Prostate gland (tissue), 2 donors: ENCODE data around the gene ZNF2.

- PRO-cap, result no peak
- RAMPAGE, long total RNA, 2 experiments, result no peak in any of the 2 experiments
Observed at GRCh38 chr2:95043231-95043745, 17.8 kb downstream of the MAL start.

DNA sequence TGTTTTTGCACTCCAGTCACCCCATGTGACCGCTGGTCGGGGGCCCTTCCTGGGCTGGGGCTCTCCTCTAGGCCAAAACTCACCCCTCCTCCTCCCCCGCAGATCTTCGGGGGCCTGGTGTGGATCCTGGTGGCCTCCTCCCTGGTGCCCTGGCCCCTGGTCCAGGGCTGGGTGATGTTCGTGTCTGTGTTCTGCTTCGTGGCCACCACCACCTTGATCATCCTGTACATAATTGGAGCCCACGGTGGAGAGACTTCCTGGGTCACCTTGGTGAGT, 22.3 kb downstream of the MAL start:
- PRO-cap, result no peak
- RAMPAGE, long total RNA, 2 experiments, result no peak in any of the 2 experiments

GRCh38 chr2:95114934-95115421, 6.6 kb downstream of the MRPS5 start:
- PRO-cap, result no peak
- RAMPAGE, long total RNA, 2 experiments, result no peak in any of the 2 experiments

DNA sequence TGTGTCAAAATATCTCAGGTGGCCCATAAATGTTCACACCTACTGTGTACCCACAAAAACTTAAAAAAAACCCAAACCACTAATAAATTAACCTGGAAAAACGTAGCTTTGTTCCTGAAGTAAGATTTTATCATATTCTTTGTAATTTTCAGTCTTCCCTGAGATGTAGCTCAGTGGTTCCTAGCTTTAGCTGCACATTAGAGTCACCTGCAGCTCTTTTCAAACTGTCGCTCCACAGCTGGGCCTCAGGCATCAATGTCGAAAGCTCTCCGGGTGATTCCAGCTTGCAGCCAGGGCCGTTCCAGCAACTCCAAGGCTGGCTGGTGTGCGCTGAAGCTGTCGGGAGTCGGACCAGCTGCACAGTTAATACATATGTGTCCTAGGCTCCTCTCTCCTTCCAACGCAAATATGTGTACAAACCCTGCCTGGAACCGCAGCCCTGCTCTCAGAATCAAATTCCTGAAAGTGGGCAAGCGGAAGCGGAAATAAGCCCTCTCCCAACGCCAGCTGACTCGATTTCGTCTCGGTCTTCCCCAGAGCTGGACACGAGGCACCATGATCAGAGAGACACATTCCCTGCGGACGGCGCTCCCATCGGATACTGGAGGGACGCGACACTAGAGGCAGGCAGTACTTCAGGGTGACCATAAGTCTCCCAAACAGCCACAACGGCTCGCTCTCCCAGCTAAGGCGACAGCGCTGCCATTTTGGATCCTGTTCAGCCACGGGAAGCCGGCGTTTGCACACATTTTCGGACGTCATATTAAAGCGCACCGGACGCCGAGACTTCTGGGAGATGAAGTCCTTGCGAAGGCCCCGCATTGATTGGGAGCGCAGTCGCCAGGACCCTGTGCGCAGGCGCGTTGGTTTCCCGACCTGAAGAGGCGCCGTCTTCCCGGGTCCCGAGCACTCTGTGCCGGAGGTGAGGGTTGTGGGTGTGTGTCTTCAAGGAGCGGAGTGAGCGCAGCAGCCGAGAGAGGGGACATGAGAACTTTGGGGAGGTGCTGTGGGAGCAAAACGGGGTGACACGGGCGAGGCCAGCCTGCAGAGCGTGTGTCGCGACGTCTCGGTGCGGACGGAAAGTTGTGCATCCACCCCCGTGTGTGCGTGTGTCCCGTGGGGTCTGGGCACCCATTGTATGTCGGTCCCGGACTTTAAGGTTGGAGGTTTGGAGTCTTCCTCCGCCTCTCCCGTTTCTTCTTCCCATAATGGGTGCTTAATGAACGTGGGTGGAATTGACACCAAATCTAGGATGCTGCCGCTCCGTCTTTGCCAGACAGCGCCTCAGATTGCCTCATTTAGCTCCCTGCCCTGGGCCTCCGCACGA, at the start of gene ZNF2:
ZNF2 (plus strand) TSS at position 871 of the 1,327 bp plus-strand sequence.
- PRO-cap, result bidirectional peak, plus-strand start at position 546 of the sequence, minus-strand start at position 461 of the sequence; bidirectional peak, plus-strand start at position 909 of the sequence, minus-strand start at position 741 of the sequence
- RAMPAGE, long total RNA, 2 experiments, result start-site peak on the plus strand in 1 of 2 experiments, centred at position 870 of the sequence, 21 reads per replicate; start-site peak on the minus strand in 2 of 2 experiments, centred at positions 726 to 729 of the sequence, 44 to 70 reads per replicate

DNA sequence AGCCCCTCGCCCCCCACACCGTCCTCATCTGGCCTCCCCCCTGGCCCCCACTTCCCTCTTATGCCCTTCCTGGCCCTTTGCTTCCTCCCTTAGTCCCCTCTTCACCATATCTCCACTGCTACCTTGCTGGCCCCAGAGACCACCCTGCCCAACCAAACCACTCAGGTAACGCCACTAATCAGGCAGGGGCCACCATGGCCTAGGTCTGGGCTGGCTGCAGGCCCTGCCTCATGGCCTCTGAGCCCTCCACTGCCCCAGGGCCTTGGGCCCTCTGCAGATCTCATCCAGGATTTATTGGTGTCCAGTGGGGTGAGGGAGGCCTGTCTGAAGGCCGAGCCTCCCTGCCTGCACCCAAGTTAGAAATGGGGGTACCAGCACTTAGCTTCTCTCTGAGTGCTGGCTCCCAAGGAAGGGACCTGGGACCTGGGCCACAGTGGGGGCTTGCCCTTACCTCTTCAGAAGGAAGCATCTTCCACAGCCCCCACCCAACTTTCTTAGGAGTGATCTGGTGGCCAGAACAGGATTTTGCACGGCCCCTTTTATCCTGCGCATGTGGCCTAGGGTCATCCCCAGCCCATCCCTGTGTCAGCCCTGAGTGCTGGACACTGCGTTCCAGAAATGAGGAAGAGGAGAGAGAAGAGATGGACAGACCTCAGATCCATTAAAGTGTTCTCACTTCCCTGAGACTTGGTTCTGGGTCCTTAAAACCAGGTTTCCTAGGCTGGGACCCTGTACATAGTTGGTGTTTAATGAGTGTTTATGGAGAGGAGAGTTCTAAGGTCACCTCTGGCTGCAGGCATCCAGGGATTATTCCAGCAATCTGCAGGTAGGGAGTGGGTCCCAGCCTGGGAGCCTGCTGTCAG, 7.3 kb upstream of the KCNIP3 start:
- PRO-cap, result no peak
- RAMPAGE, long total RNA, 2 experiments, result start-site peak on the plus strand in 1 of 2 experiments, centred at position 294 of the sequence, 16 reads per replicate

- PRO-cap, result no peak
- RAMPAGE, long total RNA, 2 experiments, result no peak in any of the 2 experiments
Observed at GRCh38 chr2:95320565-95320818, 23.3 kb downstream of the KCNIP3 start.

DNA sequence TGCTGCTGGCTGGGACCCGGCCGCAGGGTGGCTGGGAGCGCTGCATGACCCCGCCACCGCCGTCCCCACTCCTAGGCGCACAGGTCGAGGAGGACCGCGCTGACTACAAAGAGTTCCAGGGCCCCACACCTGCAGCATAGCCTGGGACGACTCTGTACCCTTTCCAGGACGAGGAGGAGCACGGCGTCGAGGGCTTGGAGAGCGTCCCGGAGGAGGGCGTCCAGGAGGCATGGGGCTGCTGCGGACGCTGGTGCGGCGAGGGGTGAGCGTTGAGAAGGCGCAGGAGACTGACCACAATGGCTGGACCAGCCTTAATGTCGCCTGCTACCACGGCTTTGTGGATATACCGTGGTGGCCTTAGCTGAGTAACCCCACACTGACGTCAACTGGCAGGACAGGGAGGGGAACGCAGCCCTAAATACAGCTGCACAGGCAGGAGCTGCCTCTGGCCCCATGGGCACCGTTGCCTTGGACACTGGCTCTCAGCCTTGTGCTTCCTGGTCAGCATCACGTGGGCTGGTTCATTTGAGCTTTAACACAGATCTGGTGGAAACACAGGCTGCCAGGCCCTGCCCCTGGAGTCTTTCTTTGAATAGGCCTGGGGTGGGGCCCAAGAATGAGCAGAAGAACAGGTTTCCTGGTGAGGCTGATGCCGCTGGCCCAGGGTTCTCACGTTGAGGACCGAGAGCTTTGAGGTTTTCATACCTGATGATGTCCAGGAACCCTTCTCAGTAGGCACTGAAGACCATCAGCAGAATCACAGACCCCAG, 41.0 kb upstream of the TRIM43B start:
- PRO-cap, result no peak
- RAMPAGE, long total RNA, 2 experiments, result no peak in any of the 2 experiments

DNA sequence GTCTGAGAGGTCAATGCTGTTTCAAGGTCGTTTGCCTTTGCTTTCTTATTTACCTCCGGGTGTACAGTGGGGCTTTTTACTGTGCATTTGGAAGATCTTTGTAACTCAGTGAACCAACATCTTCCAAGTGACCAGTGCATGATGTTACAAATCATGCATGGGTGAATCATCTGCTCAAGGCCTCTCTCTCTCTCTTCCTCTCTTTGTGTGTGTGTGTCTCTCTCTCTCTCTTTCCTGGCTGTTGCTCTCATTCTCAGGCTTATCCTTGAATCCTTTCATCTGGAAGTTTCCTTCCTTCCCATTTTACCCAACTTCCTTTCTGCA, 96.0 kb downstream of the TRIM43 start:
- PRO-cap, result no peak
- RAMPAGE, long total RNA, 2 experiments, result no peak in any of the 2 experiments

GRCh38 chr2:95695446-95696278, 103.9 kb downstream of the TRIM43 start:
- PRO-cap, result no peak
- RAMPAGE, long total RNA, 2 experiments, result no peak in any of the 2 experiments

DNA sequence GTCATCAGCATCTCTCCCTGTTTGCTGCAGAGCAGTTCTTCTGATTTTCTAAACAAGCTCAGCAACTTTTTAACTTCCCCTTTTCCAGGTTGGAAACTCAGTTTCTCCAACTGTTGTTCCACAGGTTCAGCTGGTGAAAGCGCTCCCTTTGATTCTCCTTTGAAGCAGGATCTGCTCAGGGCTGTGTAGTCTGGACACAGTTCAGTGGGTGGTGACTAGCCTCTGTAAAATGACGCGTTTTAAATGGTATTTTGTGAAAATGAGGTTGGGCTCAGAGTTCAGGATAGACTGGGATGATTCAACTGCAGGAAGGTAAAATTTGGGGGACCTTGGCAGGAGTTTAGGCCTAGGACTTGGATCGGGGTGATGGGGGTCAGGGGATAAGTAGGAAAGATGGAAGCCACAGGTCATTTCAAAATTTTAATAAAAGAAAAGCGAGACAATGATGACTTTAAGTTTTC, 106.4 kb downstream of the TRIM43 start:
- PRO-cap, result no peak
- RAMPAGE, long total RNA, 2 experiments, result no peak in any of the 2 experiments

DNA sequence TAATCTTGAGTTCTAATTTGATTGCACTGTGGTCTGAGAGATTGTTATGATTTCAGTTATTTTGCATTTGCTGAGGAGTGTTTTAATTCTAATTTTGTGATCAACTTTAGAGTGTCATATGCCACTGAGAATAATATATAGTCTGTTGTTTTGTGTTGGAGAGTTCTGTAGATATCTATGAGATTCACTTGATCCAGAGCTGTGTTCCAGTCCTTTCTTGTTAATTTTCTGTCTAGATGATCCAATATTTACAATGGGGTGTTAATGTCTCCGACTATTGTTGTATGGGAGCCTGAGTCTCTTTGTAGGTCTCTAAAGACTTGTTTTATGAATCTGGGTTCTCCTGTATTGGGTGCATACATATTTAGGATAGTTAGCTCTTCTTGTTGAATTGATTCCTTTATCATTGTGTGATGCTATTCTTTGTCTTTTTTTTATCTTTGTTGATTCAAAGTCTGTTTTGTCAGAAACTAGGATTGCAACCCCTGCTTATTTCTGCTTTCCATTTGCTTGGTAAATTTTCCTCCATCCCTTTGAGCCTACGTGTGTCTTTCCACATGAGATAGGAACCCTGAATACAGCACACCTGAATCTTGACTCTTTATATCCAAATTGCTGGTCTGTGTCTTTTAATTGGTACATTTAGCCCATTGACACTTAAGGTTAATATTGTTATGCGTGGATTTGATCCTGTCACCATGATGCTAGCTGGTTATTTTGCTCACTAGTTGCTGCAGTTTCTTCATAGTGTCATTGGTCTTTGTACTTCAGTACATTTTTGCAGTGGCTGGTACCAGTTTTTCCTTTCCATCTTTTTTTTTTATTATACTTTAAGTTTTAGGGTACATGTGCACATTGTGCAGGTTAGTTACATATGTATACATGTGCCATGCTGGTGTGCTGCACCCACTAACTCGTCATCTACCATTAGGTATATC, 171.1 kb downstream of the ANKRD36C start:
- PRO-cap, result no peak
- RAMPAGE, long total RNA, 2 experiments, result no peak in any of the 2 experiments

GRCh38 chr2:96022354-96023236, 12.1 kb downstream of the GPAT2 start:
- PRO-cap, result no peak
- RAMPAGE, long total RNA, 2 experiments, result no peak in any of the 2 experiments

DNA sequence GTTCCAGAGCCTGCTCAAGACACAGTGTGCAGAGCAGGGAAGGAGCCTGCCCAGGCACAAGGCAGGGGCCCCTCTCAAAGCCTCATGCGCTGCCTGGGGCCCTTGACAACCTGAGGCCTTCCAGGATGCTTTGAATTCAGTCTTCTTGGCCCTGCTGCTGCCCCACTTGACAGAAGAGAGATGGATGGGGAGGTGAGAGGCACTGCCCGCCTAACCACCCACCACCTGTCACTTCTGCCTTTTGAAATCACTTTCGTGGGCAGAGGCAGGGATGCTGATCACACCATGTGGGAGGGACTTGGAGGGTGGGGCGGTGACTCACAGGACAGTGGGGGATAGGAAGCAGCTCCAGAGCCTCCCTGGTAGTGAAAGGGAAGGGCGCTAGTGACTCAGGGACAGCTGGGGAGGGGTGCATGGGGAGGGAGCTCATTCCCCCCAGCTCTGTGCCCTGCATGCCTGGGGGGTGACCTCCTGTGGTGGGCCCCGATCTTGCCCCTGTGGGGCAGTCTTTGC, 28.3 kb upstream of the GPAT2 start:
- PRO-cap, result no peak
- RAMPAGE, long total RNA, 2 experiments, result no peak in any of the 2 experiments

- PRO-cap, result no peak
- RAMPAGE, long total RNA, 2 experiments, result no peak in any of the 2 experiments
Observed at GRCh38 chr2:96157578-96158230, 12.5 kb upstream of the DUSP2 start.

- PRO-cap, result no peak
- RAMPAGE, long total RNA, 2 experiments, result no peak in any of the 2 experiments
Observed at GRCh38 chr2:96191985-96192552, 16.6 kb downstream of the STARD7 start.

DNA sequence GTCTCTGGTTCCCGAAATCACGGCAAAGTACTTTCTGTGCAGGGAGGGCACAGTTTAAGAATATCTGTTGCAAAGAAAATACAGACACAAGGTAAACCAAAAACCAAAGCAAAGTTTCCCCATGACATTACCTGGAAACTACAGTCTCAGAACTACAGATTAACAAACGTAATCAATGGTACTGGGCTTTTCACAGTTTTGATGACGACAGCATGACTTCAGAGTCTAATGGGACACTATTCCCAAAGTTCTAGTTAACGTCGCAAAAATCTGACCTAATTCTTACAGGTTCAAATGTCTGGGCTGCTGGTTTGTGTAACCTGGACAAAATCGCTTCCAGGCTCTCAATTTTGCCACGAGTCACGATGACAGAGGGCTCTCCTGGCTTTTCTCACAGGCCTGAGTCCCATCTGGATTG, 1.3 kb downstream of the STARD7 start:
- PRO-cap, result no peak
- RAMPAGE, long total RNA, 2 experiments, result no peak in any of the 2 experiments

GRCh38 chr2:96241940-96242852, 23.6 kb downstream of the TMEM127 start:
- PRO-cap, result unidirectional peak, minus-strand start at chr2:96242446
- RAMPAGE, long total RNA, 2 experiments, result no peak in any of the 2 experiments

DNA sequence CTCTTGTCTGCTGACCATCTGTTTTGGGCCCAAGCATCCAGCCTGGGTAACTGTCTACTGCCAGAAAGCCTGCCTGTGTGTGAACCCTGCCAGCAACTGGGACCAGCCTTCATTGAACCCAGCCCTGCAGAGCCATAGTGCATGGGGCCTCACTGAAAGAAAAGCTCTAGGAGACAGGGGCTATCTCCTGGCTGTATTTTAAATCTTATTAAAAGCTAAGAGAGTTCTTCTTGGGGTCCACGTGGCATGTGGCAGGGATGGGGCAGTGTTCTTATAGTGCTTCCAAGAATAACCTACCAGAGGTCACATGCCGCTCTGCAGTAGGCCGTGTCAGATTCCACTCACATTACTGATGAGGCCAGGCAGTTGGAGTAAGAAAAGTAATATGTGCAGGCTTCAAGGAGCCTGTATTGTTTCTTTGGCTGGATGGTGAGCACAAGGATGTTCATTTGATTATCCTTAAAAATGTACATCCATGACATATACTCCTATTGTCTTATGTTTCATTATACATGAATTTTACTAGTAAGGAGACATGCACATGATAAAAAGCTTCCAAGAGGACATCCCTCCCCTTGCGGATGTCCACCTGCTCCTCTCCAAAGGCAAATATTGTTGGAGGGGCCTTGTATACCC, 7.1 kb downstream of the TMEM127 start:
- PRO-cap, result no peak
- RAMPAGE, long total RNA, 2 experiments, result no peak in any of the 2 experiments

DNA sequence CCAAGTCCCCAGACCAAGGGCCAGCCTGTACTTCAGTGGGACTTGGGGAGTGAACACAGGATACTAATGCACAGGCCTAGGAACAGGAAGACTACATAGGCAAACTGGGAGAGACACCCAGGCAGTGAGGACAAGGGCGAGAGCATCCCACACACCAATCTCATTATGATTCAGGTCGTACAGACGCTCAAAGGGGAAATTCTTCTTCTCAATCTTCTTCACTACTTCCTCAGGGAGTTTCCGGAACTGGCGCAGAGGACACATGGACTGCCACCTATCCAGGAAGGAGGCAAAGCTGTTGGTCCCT, 18.1 kb downstream of the SNRNP200 start:
- PRO-cap, result no peak
- RAMPAGE, long total RNA, 2 experiments, result no peak in any of the 2 experiments

DNA sequence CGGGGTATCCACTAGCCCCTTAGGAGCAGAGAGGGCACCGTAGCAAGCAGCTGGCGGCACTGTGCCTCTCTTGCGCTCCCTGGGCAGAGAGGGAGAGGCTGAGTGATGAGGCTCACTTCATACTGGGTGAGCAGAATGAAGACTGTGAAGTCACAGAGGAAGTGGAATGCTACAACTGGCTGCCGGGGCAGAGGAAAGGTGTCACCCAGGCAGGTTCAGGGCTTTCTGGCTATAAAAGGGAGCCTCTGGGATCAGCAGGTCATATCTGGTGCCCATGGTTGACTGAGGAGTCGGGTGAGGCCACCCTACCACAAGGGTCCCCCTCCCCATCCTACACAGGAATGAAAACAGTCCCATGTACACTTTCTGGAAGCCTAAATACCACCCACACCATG, 895 bp downstream of the ITPRIPL1 start:
- PRO-cap, result unidirectional peak, minus-strand start at position 61 of the sequence
- RAMPAGE, long total RNA, 2 experiments, result start-site peak on the minus strand in 1 of 2 experiments, centred at position 86 of the sequence, 7 reads per replicate